ENCODE measurements around the gene FPGT.

GRCh38 chr1:68495424-68496211 lies 1.3 kb downstream of the DEPDC1 start:
- PRO-cap, result no peak
- RAMPAGE, long total RNA, result no peak

DNA sequence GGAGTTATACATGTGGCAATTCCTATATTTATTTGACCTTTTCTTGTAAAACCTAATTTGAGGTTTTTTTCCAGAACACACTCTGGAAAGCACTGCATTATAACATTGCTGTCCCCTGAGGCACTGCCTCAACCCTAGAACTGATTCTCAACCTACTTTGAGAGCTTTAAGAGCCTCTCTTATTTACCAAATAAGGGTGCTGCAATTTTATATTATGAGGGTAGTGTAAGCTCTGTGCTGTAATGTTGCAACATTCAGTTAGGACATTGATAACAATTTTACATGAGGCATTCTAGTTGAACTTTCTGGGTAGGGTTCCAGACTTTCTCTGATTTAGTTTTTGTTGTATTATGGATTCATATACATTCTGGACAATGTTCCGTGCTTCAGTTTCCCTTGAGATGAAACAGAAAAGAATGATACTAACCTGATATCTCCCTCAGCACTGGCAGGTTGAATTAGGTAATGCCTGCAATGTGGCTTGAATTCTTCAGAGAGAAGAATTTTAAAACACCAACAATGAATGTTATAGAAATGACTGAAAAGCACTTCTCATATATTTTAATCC lies 302.3 kb upstream of the DEPDC1 start:
- PRO-cap, result no peak
- RAMPAGE, long total RNA, result no peak

DNA sequence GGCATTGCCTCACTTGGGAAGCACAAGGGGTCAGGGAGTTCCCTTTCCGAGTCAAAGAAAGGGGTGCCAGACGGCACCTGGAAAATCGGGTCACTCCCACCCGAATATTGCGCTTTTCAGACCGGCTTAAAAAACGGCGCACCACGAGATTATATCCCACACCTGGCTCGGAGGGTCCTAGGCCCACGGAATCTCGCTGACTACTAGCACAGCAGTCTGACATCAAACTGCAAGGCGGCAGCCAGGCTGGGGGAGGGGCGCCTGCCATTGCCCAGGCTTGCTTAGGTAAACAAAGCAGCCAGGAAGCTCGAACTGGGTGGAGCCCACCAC lies 426.8 kb upstream of the DEPDC1 start:
- PRO-cap, result no peak
- RAMPAGE, long total RNA, result no peak

DNA sequence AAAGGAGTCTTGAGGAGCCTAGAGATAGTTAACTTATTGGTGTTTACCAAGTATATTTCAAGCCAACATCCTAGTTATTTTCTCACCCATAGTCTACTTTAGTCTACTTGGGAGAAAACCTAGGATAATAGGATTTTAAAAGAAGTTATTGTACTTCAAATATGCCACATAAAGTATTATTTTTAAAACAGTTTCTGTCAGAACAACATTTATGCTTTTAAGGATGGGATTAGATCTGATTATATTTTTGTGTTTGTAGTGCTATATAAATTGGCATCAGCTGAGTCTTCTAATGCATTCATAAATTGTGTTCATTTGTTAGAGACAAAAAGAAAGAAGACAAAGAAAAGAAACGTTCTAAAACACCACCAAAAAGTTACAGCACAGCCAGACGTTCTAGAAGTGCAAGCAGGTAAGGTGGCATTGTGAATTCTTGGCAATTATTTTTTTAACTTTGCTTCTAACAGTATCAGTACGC lies 25.4 kb downstream of the SRSF11 start:
- PRO-cap, result no peak
- RAMPAGE, long total RNA, result no peak

GRCh38 chr1:70353346-70353611 lies 1.2 kb downstream of the ANKRD13C start:
- PRO-cap, result no peak
- RAMPAGE, long total RNA, result no peak

DNA sequence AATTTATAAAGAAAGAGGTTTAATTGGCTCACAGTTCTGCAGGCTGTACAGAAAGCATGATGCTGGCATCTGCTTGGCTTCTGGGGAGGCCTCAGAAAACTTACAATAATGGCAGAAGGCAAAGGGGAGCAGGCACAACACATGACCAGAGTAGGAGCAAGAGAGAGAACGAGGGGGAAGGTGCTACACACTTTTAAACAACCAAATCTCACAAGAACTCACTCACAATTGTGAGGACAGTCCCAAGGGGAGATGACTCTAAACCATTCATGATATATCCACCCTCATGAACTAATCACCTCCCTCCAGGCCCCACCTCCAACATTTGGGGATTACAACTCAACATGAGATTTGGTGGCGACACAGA lies 14.5 kb downstream of the CTH start:
- PRO-cap, result no peak
- RAMPAGE, long total RNA, result no peak

DNA sequence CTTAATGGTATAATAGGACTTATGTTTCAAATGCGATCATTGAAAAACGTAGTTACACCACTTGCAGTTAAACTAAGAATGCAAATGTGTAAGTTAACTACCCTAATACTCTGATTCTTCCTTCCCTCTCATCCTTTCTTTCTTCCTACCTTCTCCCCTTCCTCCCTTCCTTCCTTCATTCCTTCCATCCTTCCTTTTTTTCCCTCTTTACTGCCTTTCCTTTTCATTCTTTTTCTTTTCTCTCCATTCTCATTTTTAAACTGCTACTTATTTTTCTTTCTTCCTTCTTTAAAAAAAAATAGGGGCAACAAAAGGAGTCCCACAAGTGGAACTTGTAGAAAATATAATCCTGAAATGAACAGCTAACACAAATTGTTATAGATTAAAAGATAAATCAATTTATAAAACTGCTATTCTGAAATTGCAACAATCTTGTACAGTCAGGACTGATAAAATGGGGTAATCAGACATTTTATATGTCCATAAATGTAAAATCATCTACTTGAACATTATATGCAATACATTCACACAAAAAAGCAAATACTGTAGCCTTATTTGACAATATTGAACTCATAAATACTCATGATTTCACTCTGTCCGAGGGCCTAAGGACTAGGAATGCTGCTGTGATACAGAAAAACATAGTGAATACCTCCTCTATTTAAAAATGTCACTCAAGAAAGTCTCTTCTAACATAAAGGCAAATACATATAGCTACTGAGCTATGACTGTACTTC lies 323.7 kb upstream of the ZRANB2 start:
- PRO-cap, result no peak
- RAMPAGE, long total RNA, result no peak

GRCh38 chr1:71926427-71927158 lies 355.7 kb downstream of the NEGR1 start:
- PRO-cap, result no peak
- RAMPAGE, long total RNA, result start-site peak on the minus strand at chr1:71926827-71926876, 5 reads; start-site peak on the minus strand at chr1:71926962-71926990, 8 reads

DNA sequence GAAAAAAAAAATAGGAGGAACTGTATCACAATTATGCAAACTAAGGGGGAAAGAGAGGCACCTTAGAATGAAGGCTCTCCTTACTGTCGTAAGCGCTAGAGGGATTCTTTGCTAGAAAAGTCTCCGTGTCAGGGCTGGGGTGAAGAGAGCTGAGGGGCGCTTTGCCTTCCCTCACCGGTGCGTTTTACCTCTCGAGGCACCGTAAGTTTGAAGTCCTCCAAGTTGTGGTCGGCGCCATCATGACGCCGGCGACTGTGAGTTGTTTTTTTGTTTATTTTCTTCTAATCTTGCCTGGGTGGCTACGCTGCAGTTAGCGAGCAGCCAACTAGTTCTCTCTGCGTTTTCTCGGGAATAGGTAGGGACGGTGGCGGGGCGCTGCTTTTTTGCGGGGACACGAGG lies 812 bp upstream of the NEGR1 start:
- PRO-cap, result no peak
- RAMPAGE, long total RNA, result start-site peak on the plus strand centred at position 100 of the sequence, 144 bp wide, 12 reads

GRCh38 chr1:73593306-73593935 lies 604.6 kb downstream of the LRRIQ3 start:
- PRO-cap, result no peak
- RAMPAGE, long total RNA, result no peak

DNA sequence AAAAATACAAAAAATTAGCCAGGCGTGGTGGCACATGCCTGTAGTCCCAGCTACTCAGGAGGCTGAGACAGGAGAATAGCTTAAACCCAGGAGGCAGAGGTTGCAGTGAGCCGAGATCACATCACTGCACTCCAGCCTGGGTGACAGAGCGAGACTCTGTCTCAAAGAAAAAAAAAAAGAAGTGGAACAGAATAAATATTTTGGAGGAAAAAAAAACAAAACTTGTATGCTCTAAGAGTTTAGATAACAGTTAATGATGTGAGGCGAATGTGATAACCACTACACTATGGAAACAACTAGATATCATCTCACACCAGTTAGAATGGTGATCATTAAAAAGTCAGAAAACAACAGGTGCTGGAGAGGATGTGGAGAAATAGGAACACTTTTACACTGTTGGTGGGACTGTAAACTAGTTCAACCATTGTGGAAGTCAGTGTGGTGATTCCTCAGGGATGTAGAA lies 391.3 kb downstream of the LRRIQ3 start:
- PRO-cap, result no peak
- RAMPAGE, long total RNA, result no peak

GRCh38 chr1:74197695-74198816 lies at the start of gene FPGT:
Gene FPGT (plus strand): TSS chr1:74198242.
- PRO-cap, result bidirectional peak, plus-strand start at chr1:74198244, minus-strand start at chr1:74198170
- RAMPAGE, long total RNA, result start-site peak on the plus strand at chr1:74198251-74198332, 131 reads

- PRO-cap, result no peak
- RAMPAGE, long total RNA, result start-site peak on the minus strand at chr1:74719212-74719371, 41 reads
Observed at GRCh38 chr1:74718954-74719599, 13.8 kb downstream of the CRYZ start.

DNA sequence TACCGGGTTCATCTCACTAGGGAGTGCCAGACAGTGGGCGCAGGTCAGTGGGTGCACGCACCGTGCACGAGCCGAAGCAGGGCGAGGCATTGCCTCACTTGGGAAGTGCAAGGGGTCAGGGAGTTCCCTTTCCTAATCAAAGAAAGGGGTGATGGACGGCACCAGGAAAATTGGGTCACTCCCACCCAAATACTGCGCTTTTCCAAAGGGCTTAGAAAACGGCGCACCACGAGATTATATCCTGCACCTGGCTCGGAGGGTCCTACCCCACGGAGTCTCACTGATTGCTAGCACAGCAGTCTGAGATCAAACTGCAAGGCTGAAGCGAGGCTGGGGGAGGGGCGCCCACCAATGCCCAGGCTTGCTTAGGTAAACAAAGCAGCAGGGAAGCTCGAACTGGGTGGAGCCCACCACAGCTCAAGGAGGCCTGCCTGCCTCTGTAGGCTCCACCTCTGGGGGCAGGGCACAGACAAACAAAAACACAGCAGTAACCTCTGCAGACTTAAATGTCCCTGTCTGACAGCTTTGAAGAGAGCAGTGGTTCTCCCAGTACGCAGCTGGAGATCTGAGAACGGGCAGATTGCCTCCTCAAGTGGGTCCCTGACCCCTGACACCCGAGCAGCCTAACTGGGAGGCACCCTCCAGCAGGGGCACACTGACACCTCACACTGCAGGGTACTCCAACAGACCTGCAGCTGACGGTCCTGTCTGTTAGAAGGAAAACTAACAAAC lies 46.5 kb upstream of the ACADM start:
- PRO-cap, result no peak
- RAMPAGE, long total RNA, result no peak

- PRO-cap, result no peak
- RAMPAGE, long total RNA, result no peak
Observed at GRCh38 chr1:75789631-75790668, 3.9 kb downstream of the RABGGTB start.

- PRO-cap, result no peak
- RAMPAGE, long total RNA, result no peak
Observed at GRCh38 chr1:75790961-75791855, 5.2 kb downstream of the RABGGTB start.

DNA sequence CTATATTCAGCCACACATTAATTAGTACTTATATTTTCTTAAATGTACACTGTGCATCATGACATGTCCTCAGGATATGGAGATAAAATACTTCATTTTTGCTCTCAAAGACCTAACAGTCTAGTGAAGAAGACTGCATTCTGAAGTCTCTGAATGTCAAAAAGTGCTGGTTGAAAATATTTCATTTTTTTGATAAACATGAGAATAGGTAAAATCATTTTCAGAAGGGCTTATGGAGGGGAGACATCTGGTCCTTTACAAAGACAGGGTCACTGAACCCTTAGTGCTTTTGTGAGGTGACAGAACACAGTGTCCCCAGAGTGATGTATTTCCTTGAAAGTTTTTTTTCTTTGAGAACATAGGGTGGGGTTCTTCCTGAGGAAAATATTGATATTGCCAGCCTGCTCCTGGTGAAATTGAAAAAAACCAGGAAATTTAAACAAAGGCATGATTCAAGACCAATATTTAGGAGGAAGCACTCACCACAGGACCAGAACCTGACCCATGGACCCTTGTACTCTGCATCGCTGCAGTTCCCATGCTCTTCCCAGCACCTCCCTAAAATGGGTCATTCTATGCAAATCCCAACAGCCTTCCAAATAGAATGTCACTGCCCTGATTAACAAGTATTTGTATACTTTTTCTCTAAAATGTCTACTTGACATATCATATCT lies 63.6 kb downstream of the ST6GALNAC3 start:
- PRO-cap, result unidirectional peak, plus-strand start at position 493 of the sequence
- RAMPAGE, long total RNA, result no peak

- PRO-cap, result no peak
- RAMPAGE, long total RNA, result no peak
Observed at GRCh38 chr1:76154519-76154874, 80.0 kb downstream of the ST6GALNAC3 start.

DNA sequence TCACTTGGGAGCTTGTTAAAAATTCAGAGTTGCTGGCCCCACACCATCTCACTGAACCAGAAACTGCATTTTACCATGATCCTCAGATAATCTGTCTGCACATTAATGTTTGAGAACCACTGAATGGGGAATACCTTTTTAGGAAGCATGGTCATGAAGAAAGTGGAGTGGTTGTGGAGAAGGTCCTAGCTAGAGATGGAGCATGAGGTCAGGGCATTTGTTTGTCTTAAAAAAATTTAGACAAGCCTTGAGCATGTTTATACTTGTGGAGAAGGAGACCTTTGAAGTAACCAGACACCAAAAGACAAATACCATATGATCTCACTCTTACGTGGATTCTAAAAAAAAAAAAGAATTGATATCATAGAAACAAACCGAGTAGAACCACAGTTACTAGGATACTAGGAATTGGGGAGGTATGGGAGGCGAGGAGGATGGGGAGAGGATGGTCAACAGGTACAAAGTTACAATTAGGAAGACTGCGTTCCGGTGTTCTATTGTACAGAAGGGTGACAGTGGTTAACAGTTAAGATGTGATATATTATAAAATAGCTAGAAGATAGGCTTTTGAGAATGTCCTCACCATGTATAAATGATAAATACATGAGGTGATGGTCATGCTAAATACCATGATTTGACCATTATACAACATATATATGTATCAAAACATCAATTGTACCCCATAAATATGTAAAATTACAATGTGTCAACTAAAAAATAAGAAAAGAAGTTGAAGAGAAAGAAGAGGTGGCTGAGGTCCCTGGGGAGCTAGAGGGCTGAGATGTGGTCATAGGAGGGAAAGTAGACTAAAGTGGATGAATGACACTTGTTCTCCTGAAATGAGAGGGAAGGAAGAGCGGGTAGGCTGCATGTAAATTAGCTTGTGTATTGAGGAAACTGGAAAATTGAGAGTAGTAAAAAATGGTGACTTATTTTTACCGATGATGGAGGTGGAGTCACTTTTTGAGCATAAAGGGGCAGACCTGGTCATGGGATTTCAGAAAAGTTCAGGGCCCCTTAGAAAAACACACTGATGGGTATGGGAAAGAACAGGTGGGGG lies 116.7 kb downstream of the ST6GALNAC3 start:
- PRO-cap, result no peak
- RAMPAGE, long total RNA, result start-site peak on the plus strand centred at position 632 of the sequence, 228 bp wide, 14 reads

DNA sequence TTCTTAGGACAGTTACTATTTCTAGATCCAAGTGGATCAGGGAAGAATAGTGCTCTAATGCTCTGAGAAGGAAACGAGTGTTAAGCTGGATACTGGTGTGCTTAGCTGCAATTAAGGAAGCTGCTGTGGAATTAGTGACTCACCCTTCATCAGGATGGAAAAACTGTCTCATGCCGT lies 179.5 kb downstream of the ST6GALNAC3 start:
- PRO-cap, result no peak
- RAMPAGE, long total RNA, result no peak

All from vagina (tissue), 1 donor.